ENCODE results near the gene N4BP3.

- RRBS, result 100% methylated on average over 1 of the region's 35 CpGs
Observed at GRCh38 chr5:177430147-177431300, 4.0 kb downstream of the GRK6 start.

- RRBS, result no CpG with 5 or more reads among the region's 36 CpGs
Observed at GRCh38 chr5:177440002-177441294, 6.2 kb upstream of the PRR7 start.

DNA sequence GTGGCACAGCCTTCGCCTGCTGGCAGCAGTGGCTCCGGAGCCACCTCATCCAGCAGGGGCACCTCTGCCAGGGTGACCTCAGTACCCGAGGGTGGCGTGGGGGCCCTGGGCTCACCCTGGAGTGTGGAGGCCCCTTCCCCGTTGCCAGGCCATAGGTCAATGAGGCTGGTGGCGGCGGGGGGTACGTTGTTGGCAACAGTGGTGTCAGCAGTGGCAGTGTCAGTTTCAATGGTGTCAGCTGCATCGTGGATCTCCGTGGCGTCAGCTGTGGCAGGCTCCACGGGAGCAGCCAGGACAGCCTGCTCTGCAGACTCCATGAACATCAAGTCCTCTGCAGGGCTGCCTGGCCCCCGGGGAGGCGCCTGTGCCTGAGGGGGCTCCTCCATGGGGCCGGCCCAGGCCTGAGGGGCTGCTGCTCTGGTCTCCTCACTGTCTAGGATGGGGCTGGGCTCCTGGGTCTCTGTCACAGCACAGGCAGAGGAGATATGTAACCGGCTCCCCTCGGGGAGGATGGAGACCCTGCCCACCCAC, 11.7 kb downstream of the PRR7 start:
- RRBS, result 71% methylated on average over 3 of the region's 17 CpGs

GRCh38 chr5:177467990-177468326, 5.5 kb downstream of the DBN1 start:
- RRBS, result no CpG with 5 or more reads among the region's 7 CpGs

GRCh38 chr5:177468335-177469124, 4.9 kb downstream of the DBN1 start:
- RRBS, result no CpG with 5 or more reads among the region's 12 CpGs

DNA sequence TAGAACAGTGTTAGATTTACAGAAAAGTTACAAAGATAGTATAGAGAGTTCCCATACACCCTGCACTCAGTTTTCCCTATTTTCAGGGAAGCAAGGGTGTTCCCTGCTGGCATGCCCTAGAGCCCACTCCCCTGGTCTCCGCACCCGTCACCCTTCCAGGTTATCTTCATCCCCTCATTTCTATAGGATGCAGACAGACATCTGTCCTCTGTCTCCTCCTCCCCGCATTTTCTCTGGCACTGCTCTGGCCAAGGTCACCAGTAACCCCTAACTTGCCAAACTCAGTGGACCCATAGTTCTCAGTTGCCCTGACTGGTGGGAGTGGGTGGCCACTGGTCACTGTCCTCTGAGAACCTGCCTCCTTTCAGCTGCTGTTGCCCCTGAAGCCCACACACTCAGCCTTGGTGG, 2.0 kb upstream of the DBN1 start:
- RRBS, result no CpG with 5 or more reads among the region's 3 CpGs

GRCh38 chr5:177477312-177478106, 4.1 kb upstream of the DBN1 start:
- RRBS, result no CpG with 5 or more reads among the region's 17 CpGs

DNA sequence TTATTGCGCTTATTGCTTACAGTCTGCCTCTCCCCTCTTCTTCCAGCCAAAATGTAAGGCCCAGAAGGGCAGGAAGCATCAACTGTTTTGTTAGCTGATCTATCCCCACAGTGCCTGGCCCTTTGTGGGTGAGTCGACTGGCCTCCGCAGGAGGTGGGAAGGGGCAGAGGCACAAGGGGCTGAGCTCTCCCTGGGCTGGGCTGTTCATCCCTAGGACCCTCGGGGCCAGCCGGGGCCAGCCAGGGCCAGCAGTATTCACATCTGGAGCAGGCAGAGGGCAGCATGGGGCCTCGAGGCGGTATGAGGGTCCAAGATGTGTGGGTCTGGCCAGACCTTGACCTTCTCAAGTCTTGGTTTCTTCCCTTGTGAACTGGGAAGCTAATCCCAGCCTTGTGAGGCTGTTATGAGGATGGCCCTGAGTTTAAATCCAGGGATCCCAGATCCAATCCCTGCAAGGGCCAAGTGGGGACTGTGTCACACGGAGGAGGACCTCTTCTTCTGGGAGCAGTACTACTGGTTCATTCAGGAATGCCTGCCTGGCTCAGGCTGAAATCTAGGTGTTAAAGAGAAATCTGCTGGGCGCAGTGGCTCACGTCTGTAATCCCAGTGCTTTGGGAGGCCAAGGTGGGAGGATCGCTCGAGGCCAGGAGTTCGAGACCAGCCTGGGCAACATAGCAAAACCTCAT, 11.8 kb upstream of the DBN1 start:
- RRBS, result no CpG with 5 or more reads among the region's 13 CpGs

GRCh38 chr5:177490274-177490655, 7.1 kb downstream of the PDLIM7 start:
- RRBS, result 84% methylated on average over 6 of the region's 11 CpGs

GRCh38 chr5:177494180-177495321, 2.9 kb downstream of the PDLIM7 start:
- RRBS, result no CpG with 5 or more reads among the region's 13 CpGs

GRCh38 chr5:177603711-177604826, 4.1 kb downstream of the B4GALT7 start:
- RRBS, result 90% methylated on average over 7 of the region's 43 CpGs

DNA sequence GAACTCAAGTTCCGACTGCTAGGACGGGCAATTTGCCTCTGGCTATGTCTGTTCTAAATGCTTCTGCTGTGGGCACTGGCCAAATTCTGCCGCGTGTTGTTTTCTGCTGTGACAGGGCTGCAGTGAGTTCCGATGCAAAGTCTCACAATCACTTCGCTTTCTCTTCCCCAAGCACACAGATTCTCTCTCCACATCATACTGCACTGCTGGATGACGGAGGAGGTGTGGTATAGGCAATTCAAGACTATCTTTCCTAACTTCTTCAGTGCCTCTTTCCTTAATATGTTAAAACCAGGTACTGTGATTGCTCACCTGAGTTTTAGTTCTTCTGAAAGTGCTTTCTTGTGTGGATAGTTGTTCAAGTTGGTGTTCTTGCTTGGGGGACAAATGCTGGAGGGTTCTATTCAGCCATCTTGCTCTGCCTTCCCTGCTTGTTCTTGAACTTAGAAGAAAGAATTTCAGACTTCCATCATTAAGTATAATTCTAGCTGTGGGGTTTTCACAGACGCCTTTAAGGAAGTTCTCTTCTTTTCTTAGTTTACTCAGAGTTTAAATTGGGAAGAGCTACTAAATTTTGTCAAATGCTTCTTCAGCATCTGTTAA, 41.7 kb downstream of the B4GALT7 start:
- RRBS, result no CpG with 5 or more reads among the region's 8 CpGs

GRCh38 chr5:177689034-177689428, 89.1 kb downstream of the B4GALT7 start:
- RRBS, result no CpG with 5 or more reads among the region's 7 CpGs

DNA sequence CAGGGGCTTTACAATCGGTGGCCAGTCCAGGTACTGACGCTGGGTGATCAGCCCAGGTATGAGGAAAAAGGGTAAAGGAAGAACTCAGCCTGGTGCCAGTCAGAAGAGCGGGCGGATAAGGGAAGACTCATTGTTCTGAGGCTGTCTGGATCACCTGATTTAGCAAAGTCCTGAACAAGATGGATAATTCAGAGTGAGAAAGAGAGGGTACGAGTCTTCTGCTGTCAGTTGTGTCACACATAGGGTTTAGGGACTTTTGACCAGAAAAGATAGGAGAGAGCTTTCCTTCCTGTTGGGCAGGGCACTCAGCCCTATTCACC, 93.8 kb downstream of the B4GALT7 start:
- RRBS, result no CpG with 5 or more reads among the region's 5 CpGs

DNA sequence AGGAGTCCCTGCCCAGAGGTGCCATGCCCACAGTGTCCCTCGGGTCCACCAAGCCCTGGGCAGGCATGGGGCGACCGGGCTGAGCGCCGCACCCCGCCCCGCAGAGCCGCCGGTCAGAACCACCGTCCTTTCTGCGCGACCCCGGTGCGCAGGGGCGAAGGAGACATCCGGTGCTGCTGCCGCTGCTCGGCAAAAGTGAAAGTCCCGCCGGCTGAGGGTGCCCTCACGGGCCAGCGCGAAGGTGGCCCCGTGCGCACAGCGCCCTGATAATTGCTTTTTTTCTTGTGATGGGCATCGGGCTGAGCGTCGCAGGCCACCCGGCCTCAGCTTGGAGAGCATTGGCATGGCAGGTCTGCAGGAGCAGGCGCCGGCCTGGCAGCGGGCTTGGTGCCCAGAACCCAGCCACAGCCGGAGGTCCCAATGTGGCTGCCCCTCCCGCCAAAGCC, 51.7 kb downstream of the PROP1 start:
- RRBS, result no CpG with 5 or more reads among the region's 35 CpGs

DNA sequence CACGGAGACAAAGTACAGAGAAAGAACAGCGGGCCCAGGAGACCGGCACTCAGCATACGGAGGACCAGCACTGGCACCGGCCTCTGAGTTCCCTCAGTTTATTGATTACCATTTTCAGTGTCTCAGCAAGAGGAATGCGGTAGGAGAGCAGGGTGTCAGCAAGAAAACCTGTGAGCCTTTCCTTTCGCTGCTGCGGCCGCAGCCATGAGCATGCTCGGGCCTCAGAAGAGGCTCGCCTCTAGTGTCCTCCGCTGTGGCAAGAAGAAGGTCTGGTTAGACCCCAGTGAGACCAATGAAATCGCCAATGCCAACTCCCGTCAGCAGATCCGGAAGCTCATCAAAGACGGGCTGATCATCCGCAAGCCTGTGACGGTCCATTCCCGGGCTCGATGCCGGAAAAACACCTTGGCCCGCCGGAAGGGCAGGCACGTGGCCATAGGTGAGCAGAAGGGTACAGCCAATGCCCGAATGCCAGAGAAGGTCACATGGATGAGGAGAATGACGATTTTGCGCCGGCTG, 57.9 kb upstream of the N4BP3 start:
- RRBS, result 52% methylated on average over 2 of the region's 28 CpGs

DNA sequence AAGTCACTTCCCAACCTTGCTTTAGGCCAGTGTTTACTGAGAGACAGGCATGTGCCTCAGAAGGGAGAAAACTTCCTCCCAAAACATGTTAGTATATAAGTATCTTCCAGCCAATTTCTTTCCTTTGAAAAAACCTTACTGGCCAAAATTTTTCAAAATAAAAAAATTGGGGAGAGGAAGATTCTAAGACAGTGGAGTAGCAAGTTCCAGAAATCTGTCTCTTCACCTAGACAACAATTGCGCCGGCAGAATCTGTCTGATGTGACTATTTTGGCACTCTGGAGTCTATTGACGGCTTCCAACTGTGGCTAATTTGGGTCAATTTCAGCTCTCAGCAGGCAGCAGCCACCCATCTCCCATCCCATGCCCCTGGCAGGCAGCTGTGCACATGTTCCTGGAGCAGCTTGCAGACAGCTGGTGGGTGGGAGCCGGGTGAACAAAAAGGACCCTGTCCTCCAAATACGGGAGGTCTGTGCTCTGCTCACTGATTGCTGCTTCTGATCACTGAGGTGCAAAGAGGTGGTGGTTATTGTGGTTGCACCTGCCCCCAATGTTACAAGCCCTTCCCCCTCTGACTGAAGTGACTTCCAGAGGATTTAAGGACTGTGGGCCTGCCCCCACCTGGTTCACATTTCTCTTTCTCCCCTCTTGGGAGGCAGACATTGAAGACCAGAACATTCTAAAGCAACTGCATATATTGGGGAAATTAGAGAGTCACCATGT, 45.1 kb upstream of the N4BP3 start:
- RRBS, result no CpG with 5 or more reads among the region's 5 CpGs

DNA sequence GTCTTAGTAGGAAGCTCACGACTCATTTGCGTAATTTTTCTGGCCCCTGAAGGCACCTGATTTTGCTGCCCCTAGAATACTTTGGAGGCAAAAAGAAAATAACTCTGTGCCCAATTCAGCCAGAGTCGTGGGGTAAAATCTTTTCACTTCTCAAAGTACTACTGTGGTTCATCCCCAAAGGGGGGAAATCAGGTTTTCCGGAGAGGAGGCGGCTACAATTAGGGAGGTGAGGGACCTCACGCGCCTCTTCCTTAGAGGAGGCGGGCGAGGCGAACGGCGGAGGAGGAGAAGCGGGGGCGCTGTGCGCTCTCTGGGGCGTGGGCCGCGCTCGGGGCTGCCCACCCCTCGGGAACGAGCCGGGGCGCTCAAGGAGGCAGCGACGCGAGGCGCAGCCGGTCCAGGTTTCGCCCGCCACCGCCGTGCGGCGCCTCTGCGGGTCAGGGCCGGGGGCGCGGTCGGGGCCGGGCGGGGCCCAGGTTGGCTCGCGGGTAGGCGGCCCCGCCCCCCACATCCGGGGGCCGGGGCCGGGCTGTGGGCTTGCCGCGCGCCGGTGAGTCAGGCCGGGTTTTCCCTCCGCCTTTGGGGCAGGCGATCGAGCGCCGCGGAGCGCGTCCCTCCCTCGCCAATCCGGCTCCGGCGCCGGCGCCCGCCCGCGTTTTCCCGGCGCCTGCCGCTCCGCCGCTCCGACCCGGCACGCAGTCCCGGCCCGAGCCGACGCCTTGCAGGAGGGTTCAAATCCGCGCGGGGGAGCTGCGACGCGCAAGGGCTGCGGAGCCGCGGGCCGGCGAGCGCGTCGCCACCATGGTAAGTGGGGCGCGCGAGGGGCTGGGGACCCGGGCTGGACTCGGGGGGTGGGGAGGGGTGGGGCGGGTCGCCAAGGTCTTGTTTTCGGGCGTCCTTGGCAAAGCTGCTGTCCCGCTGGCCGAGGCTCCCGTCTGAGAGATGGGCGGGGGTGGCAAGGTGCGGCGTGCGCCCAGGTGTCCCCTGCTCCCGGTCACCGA, at the start of gene N4BP3:
Gene N4BP3 (plus strand): TSS at position 565 of the 1,001 bp plus-strand sequence.
- RRBS, result 4% methylated on average over 59 of the region's 114 CpGs

DNA sequence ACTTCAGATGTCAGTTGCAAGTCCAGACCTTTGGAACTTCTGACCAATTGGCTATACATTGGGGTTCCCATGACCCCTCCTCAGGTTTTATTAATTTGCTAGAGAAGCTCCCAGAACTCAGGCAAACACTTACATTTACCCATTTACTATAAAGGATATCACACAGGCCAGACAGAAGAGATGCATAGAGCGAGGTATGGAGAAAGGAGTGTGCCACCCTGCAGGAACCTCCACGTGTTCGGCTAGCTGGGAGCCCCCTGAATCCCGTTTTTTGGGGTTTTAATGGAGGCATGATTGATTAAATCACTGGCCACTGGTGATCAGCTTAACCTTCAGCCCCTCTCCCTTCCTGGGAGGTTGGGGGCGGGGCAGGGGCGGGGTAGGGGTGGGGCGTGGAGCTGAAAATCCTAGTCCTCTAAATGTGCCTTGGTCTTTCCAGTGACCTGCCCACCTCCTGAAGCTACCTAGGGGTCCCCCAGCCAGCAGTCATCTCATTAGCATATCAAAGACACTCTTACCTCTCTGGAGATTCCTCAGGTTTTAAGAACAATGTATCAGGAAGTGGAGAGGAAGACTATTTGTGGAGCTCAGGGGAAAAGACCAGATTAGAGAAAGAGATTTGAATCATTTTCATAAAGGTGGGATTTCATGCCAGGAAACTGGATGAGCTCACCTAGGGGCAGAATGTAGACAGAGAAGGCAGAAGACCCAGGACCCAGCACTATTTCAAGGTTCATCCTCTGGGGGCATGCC, 7.2 kb downstream of the GMCL2 start:
- RRBS, result no CpG with 5 or more reads among the region's 7 CpGs

- RRBS, result no CpG with 5 or more reads among the region's 14 CpGs
Observed at GRCh38 chr5:178210339-178210999, 6.1 kb downstream of the HNRNPAB start.